SK-N-MC (cell line): ENCODE measurements around the genes HMOX2, PPL and NAGPA.

GRCh38 chr16:4273224-4273883 is 531 bp upstream of the TFAP4 start:
- RRBS = 1% methylated on average over 34 of the region's 63 CpGs

DNA sequence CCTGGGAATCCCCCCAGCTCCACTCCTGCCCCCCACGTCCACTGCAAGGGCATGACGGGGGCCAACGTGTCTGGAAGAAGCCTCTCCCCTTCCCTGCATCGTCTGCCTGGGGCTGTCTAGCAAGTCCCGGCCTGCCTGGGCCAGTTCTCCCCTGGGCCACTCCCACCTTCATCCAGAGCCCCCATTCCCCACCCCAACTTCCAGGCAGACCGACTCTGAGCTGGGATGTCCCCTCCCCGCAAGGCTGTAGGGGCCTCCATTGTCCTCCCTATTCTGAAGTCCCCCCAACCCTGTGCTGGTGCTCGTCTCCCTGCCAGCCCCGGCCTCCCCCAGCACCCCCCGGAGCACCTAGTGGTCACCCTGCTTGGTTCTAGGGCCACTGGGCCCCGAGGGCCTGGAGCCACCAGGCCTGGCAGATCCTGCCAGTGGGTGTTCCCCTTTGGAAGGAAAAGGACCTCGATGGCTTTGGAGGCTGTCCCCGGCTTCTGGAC is 4.7 kb downstream of the GLIS2 start:
- RRBS = no CpG with 5 or more reads among the region's 13 CpGs

DNA sequence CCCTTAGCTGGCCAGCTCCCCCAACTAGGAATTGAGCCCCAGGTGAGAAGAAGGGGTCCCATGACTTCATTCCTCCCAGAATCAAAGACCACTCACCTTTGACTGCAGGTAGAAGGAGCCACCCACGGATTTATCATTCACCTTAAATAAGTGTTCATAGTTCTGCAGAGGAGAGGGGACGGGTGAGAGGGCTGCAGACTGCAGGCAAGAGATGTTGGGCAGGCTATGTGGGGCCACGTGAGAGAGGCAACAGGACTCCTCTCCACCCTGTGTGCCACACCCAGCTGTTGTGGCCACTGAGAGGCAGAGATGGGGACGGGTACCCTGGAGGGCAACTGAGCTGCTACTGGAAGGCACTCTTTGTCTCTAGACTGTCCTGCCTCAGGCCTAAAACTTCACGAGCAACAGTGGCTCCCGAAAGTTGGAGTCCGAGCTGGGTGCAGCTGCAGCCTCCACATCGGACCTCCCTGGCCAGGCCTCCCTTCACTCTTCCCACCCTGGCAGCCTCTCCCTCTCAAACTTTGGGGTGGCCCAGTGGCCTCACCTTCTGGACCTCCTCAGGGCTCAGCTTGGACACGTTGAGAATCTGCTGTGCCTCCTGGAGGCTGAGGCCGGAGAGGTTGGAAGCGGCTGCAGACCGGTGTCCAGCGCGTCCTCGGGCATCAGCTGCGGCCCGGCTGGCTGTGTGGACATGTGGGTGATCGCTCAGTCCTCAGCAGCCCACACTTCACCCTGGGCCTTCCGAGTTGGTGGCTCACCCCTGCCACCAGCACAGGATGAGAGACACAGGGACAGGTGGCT is 10.1 kb downstream of the PAM16 start:
- RRBS = 95% methylated on average over 6 of the region's 19 CpGs

DNA sequence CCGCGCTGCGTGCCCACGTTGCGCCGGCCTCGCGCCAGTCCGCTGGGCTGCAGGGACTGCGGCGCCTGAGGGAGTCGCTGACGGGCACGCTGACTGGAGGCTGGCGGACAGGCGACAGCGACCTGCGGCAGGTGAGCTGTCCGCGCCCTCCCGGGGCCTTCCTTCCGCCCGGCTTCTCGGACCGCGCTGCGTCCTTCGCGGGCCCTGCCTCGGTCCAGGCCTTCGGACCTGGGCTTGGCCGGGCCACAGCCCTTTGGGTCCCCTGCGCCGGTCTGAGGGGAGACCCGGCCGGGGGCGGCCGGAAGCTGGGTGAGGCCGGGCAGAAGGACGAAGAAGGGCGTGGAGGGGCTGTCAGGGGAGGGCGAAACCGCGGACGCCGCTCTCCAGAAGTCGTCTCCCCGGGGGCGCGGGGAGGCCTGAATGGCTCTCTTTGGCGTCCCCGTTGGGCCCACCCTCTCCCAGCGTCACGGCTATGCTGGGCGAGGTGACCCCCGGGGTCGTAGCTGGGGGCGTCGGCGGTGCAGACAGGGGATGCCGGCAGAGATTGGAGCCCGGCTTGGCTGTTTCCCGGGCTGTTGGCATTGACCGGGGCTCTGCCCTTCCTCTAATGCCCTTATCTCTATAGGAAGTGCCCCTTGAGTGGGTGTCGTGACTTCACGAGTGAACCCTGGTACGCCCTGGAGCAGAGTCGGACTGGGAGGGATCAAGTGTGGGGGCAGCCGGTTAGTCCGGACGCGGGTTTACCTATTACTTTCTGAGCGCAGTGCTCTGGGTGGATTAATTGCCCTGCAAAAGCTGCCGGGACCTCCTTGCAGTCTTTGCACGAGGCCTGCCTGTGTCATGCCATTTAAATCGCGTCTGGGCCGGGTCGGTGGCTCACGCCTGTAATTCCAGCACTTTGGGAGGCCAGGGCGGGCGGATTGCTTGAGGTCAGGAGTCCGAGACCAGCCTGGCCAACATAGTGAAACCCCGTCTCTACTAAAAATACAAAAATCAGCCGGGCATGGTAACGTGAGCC is at the start of gene HMOX2:
TSS of gene HMOX2 (plus strand) at position 42 of the 1,018 bp plus-strand sequence.
- RRBS = 4% methylated on average over 31 of the region's 86 CpGs

- RRBS = no CpG with 5 or more reads among the region's 9 CpGs
Measured at GRCh38 chr16:4484960-4485511, 8.8 kb downstream of the HMOX2 start.

DNA sequence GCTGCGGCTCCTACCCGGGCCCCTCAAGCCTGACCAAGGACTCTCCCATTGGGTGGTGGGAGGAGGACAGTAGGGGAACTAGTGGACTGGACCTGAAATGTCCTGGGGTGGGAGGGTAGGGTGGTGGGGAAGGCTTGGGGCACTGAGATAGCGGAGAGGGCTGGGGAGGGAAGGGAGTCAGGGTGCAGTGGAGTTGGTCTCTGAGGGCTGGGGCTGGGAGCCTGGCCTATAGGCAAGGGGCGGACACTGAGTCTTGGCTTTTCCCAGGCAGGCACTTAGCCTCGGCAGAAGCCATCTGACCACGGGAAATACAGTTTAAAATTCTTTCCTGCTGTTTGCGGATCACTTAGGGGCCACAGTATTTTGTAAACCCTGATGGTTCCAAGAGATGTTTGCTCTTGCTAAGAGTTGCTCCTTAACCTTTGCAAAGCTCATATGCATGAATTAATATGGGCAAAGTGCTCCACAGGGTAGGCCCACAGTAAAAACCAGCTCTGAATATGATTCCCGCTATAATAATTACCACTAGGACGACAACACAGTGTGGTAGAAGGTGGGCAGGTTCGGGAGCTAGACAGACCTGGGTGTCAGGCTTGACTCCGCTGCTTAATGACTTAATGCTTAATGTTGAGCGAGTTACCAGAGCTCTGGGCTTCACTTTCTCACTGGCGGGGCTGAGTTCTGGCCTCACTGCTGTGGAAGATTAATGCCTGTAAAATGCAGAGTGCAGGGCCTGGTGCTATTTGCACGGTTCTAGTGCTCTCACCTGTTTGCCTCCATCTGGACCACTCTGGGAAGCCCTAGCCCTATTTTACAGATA is 3.6 kb upstream of the UBALD1 start:
- RRBS = 58% methylated on average over 2 of the region's 14 CpGs

DNA sequence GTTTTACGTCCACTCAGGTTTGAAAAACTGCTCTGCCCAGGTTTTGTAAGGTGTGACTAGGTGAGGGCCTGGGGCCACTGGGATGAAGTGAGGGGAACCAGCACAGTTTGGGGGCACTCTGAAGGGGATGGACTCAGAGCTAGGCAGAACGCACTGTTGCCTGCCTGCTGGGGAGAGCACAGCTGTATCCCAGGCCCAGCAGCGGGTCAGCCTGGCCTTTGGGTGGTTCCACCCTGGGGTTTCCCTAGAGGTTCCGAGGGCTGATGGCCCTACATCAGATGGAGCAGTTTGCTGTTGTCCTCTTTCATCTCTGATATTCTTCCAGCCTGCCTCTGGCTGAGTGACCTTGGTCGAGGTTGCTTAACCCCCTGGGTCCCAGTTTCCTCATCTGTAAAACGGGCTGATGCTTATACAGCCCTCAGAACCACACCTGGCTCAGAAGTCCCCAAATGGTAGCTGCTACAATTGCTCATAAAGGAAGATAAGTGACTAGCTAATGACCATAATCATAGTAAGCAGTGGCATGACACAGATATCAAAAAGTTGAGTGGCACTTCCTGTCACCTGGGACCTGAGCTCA is 1.6 kb downstream of the MGRN1 start:
- RRBS = no CpG with 5 or more reads among the region's 6 CpGs

DNA sequence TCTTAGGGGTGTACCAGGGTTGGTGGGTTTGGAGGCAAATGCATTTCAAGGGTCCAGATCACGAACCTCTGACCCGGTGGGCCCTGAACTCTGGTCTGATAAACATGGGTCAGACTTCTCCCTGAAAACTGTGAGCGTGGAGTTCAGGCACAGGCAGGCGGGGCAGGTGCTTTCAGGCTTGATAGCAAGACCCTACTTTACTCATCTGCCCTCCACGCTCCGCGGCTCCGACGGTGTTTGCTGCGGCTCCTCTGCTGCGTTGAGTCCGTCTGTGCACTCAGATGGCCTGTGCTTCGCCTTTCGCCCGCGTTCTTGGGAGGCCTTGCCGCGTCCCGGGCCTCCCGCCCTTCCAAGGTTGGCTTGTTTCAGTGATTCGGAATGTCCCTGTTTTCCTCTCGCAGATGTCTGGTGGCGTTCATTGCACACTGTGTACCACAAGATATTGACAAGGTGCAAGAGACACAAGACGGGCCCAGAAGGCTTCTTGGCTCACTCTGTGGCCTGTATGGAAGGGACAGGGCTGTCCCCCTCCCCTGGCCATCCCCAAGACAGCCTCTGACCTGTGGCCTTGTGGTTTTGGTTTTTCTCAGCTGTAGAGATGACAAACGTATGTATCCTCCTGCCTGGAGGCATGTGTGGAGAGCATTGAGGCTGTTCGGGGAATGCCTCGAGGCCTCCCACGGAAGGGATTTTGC is 15.2 kb downstream of the MGRN1 start:
- RRBS = 96% methylated on average over 2 of the region's 28 CpGs

- RRBS = no CpG with 5 or more reads among the region's 10 CpGs
Measured at GRCh38 chr16:4668276-4668912, 25.0 kb upstream of the NUDT16L1 start.

GRCh38 chr16:4682514-4683768 is 10.4 kb upstream of the NUDT16L1 start:
- RRBS = no CpG with 5 or more reads among the region's 50 CpGs

DNA sequence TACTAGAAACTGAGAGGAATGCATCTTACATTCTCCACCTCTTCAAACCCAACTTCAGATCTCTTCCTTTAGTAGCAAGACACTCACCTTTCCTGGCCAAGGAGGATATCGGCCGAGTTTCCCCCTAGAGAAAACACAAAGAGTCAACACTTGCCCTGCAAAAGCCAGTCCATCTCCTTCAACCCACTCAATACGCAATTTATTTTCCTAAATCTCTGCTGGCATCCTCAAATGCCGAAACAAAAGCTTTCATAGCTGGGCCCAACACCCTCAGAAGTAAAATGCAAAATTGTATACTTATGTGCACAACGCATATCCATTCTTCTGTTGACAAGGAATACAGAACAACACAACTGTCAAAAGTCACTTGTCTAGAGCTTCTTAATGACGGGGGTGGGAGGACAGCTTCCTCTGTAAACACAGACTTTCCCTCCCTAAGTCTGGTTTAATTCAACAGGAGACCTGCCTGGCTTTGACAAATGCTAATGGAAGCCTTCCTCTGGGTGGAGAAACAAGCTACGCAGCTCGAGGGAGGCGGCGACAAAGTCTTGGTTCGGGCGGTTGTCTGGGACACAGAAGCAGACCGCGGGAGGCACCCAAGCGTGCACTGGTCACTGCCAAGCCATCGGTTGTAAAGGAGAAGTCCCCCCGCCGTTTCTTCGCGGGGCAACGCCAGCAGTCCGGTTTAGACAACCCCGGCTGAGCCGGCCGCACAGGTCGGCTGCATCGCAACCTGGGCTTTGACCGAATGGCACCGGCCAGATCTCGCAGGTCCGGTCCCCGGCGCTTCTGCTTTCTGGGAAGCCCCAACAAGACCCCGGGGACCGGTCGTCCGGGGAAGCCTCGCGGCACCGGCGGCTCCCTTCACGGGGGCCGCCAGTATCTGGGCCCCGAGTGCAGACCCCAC is 748 bp downstream of the GLYR1 start:
- RRBS = under 1% methylated on average over 13 of the region's 44 CpGs

DNA sequence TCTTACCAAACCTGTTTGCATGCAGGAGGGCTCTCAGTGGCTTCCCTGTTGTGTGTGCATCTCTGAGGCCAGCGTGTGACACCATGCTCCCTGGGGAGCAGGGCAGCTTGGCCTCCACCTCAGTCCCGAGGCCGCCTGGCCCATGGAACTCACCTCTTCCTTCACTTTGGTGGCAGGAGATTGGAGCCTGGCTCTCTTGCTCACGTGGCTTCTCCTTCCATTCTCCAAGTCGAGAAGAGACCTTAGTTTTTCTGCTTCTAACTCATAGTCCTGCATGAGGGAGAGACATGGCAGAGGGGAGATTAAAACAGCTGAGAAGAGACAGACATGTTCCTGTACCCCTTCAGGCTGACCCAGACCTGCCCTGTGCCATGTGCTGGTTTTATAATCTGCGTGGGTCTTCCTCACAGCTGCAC is 40.7 kb downstream of the UBN1 start:
- RRBS = no CpG with 5 or more reads among the region's 6 CpGs

DNA sequence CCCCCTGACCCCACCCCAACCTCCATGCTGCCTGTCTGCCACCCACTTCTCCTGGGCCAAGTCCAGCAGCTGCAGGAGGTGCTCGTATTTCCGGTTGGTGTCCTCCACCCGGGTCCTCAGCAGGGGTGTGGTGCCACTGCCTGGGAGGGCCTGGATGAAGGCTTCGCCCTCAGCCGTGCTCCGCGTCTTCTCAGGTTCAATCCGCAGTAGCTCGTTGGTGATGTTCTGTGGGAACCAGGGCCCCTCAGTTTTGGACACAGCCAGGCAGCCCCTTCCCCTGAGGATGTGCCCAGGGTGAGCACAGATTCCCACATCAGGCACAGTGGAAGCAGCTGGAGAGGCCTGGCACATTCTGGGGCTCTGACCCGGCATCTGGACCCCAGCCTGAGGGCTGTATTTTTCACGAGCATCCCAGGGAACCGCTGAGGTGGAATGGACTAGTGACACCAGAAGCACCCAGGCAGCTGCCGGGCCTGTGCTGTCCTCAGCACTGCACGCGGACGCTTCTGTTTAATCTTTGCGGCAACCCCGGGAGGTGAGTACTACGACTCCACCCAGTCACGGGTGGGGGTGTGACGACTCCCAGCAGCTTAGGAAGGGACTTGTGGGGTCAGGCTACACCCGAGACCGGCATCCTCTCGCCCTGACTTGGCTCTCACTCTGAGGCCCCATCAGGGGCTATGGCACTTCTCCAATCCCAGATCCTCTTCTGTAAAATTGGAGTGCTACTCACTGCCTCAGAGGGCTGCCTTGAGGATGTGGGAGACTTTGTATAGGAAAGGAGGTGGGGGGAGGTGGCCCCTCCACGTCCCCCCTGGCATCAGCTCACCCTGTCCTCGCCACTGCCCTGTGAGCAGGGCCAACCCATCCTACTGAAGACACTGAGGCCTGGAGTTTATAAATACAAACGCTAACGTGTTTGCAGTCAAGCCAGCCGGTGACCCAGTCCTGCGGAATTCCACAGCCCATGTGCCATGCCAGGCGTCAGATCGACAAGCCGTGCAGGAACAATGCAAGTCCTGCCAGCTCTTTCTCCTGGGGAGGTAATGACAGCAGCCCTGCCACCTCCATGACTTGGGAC is 44.6 kb downstream of the PPL start:
- RRBS = 4% methylated on average over 2 of the region's 33 CpGs

DNA sequence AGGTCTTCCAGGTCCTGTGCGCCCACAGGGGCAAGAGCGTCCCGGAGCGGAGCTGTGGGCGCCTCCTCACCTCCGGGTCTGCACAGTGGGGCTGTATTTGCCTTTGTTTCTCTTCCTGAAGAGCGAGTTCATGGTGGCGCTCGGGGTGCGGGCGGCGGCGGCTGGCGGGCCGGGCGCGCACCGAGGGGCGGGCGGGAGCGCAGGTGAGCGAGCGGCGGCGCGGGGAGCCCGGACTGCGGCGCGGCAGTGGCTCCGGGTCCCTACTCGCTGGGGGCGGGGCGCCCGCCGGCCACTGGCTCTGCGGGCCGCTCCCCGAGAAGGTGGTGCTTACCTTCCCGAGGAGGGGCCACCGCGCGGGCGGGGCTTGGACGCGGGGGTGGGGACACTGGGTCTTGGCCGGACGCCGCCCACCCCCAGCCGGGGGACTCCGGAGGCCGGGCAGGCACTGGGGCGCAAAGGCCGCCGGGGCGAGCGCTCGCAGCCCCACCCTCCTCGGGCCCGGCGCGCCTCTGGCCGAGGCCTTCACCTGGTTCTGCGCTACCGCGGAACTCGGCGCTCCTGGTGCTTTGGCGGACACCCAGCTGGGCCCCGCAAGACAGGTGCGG is at the start of gene PPL:
TSS of gene PPL (minus strand) at position 235 of the 605 bp plus-strand sequence.
- RRBS = 9% methylated on average over 33 of the region's 71 CpGs

DNA sequence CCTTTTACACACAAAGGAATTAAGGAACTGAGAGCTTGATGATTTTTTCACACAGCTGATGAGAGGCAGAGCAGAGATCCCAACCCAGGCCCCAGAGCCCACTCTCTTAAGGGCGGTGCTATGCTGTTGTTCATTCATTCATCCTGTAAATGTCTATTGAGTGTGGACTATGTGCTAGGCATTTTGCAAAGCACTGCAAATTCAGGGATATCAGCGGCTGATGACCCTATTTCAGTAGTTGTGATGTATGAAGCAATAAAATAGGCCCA is 18.0 kb downstream of the SEC14L5 start:
- RRBS = no CpG with 5 or more reads among the region's 2 CpGs

DNA sequence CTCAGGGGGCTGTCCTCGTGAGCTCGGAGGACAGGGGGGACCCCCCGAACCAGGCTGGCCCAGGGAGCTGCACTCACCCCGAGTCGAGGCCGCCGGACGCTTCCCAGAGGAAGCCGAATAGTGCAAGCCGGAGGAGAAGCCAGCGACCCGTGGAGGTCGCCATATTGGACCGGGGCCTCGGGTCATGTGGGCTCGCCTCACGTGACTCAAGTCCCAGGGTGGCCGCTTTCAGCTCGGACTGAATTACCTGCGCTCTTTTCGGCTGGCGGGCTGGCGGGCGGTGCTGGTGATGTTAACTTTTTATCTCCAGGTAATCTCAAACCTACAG is at the start of gene NAGPA:
TSS of gene NAGPA (minus strand) at position 184 of the 328 bp plus-strand sequence.
- RRBS = no CpG with 5 or more reads among the region's 24 CpGs

DNA sequence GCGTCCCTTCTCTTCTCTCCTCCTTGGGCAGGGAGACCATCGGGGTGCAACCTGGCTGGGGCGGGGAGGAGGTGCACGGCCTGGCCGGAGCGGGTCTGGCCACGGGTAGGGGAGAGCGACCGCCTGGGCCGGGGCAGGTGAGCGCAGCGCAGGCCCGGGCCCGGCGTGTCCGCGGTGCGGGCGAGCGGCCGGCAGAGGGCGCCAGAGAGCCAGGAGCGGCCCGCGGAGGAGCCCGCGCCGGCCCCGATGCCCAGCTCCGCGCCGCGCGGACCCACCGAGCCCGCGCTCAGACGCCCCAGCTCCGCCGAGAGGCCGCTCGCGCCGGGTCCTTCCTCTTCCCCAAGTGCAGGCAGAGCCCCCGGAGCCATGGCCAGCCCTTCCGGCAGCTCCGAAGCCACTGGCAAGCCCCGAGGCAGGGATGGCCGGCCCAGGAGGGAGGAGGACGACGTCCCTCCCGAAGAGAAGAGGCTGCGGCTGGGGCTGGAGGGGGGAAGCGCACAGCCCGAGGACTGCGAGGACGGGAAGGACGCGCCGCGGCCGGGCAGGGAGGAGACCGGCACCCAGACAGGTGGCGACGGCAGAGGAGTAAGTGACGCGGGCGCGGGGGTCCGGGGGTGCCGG is 142.0 kb upstream of the EEF2KMT start:
- RRBS = no CpG with 5 or more reads among the region's 71 CpGs

DNA sequence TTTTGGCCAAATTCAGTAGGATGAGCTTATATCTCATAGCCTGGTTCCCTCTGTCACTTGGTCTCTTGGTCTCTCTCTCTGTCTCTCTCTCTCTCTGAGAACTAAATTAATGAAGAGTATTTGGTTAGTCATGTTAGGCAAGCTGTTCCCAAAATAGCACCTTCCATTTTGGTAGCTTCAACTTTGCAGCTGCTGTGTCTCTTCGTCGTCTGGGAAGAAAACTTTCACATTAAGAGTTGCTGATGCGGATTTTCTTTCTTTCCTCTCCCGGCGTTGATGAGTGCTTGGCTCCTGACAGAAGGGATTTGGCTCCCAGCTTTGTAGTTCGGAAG is 1257.8 kb downstream of the TMEM114 start:
- RRBS = no CpG with 5 or more reads among the region's 6 CpGs

- RRBS = no CpG with 5 or more reads among the region's 9 CpGs
Measured at GRCh38 chr16:7344877-7345287, 1245.4 kb downstream of the TMEM114 start.

DNA sequence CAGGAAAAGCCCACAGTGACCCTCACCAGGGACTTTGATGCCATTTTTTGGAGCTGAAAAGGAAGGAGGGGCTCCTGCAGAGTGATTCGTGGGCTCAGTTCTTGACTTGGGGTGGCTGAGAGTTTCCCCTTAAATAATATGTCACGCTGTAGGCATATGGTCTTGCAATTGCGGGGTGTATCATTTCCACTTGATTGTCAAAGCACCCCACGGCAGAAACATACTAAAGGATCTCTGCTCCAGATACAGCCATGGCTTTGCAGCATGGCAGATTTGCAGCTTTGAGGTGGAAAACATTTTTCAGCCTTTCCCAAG is 1238.4 kb downstream of the TMEM114 start:
- RRBS = no CpG with 5 or more reads among the region's 4 CpGs